Right cardiac atrium (tissue), 1 donor: ENCODE results near the genes C1orf226 and MGST3.

DNA sequence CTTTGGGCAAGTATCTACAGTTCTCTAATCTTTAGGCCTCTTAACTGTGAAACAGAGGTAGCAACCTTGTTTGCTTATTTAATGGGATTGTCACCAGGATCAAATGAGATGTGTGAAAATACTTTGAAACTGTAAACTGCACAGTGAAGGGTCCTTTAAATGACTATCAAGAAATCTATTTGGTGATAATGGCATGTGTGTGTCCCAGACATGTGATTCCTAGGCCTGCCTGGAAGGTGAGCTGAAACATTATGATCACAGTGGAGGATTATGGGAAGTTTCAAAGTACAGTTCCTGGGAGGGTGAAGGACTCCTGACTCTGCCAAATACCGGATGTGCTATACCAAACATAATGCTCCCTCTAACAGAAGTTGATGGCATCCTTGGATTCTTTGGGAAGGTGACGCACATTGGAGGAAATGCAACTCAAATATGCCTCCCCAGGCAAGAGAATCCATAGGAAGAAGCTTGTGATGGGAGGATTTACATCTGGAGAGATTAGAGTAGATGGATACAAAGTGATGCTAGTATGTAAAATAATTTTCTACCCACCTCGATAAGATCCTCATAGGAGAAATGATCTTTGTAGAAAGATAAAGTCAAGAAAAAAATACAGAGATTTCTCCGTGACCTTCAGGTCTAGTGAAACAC, 62.5 kb downstream of the NOS1AP start:
- PRO-cap: no peak

- PRO-cap: no peak
These were observed 146.6 kb downstream of the SPATA46 start for GRCh38 chr1:162229882-162230577.

DNA sequence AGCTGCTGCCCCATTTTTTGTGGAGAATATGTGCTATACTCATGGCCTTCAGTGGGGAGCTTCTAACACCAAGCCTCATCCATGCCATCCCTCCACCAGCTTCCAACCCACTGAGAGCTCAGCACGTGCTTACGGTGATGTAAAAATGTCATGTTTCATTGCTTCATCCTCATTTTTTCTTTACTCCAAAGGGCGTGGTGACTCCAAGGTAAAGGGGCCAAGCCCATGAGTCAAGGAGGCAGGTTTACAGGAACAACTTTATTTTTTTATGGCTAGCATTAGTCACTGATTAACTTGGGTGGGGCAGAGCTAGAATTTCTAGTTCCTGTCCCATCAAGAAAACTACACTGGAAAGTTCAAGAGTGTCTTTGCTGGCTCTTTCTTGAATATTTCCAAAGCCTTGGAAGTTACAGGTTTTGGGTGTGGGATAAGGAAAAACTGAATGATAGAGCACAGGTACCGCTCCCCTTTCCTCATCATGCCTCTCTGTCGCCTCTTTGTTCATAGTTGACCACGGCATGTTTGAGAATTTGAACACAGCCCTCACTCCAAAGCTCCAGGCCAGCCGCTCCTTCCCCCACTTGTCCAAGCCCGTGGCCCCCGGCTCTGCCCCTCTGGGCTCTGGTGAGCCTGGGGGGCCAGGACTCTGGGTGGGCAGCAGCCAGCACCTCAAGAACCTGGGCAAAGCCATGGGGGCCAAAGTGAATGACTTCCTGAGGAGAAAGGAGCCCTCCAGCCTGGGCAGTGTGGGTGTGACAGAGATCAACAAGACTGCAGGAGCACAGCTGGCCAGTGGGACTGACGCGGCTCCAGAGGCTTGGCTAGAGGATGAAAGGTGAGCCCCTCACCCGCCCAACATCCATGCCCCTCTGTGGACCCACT, at the start of gene C1orf226:
Gene C1orf226, plus strand, starts transcription at position 345 of the 882 bp plus-strand sequence.
- PRO-cap: no peak

GRCh38 chr1:162388540-162388977, 7.0 kb downstream of the C1orf226 start:
- PRO-cap: no peak

DNA sequence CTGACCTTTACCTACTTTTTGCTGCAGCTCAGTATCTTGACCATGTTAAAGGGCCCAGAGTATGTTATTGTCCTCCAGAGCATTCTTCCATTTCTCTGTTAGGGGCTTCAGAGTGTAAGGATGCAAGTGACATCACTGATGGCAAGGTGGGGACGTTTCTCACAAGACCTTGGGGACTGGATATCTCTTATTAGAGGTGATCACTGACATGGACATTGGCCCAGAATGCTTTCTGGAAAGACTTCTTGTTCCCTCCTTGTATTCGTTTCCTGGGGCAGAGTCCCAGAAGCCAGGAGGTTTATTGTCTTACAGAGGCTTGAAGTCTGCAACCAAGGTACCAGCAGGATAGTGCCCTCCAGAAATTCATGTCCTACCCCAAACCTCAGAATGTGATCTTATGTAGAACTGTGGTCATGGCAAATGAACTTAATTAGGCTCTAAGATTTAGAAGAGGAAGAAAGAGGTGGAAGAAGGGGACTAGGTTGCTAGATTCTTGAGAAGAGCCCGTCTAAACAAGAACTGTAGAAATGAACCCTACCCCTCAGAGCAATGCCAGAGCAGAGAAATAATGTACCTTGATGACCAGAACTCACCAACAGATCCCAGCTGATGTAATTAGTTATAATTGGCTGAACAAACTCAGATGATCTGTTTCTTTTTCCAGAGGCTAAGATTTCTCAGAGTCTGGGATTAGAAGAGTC, 9.9 kb upstream of the SH2D1B start:
- PRO-cap: no peak

- PRO-cap: no peak
These were observed 29.8 kb upstream of the UHMK1 start for GRCh38 chr1:162467823-162468200.

- PRO-cap: no peak
These were observed 25.9 kb downstream of the UHMK1 start for GRCh38 chr1:162523221-162524291.

DNA sequence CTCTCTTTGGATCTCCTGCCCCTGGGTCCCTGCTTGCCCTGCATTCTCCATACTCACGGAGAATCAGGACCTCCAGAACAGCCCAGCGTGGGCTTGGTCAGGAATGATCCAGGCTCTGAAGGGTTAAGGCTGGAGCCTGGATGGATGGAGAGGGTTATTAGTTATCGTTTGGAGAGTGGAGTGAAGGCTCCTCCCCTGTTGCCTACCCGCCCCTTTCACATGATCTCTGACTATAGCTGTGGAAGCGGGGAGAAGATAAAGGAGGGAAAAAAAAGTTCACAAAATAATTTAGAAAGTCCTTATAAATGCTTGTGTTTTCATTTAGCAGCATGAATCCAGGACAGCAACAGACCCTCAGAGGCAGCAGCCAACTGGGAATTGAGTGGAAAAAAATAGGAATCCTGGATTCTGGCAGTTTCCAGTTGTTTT, 762 bp upstream of the DDR2 start:
- PRO-cap: unidirectional peak, plus-strand start at position 330 of the sequence

GRCh38 chr1:162676553-162677316, 44.5 kb downstream of the DDR2 start:
- PRO-cap: no peak

GRCh38 chr1:164585722-164587022, 27.2 kb downstream of the PBX1 start:
- PRO-cap: no peak

DNA sequence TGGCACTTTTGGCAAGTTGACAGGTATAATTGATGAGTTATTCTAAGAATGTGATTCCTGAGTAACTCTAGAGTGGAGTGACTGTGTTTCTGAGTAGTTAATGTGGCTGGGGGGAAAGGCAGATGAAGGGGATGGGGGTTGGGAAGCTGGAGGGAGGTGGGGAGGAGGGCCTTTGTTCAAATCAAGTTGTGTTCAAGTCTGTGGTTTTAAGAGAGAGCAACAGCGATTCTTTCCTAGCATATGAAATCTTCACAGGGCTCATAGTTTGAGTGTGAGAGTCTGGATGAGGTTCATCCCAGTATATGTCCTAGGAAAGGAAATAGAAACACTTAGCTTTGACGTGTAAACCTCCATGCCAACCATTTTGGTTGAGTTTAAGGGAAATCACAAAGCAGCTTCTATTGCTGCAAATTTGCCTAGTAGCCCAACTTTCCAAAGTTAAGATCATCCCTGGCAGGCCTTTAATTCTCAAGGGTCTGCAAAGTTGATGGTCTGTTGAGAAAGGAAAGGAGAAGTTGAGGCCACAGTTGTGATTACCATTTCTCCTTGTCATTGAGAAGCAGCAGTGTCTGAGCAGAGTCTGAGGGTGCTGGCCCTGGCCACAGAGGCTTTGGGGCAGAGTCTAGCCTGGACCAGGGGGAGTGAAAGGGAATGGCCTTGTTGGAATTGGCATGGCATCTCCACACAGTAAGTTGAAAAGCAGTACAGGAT, 33.1 kb downstream of the PBX1 start:
- PRO-cap: no peak

- PRO-cap: no peak
These were observed 48.0 kb downstream of the PBX1 start for GRCh38 chr1:164606732-164607617.

DNA sequence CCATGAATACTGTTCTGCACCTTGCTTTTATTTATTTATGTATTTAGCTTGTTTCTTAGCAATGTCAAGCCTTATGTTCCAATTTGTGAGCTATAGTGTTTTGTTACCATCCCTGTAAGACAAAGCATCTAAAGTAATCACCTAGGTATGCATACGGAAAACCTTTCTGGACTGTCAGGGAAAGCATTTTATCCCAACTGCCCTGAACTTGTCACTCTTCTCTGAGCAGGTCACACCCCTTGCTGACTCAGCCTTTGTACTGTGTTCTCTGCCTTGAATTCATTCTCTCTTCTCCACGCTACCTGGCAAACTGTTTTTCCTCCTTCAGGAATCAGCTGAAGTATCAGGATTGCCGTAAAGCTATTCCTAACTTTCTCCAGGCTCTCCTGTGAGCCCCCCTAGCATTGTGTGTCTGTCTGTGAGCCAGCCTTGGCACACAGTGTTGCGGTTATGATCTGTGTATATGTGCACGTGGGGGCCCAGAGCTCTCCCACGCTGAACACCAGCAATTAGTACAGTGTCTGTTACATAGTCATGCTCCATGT, 54.2 kb downstream of the PBX1 start:
- PRO-cap: no peak

GRCh38 chr1:164690057-164690604, 131.1 kb downstream of the PBX1 start:
- PRO-cap: no peak

DNA sequence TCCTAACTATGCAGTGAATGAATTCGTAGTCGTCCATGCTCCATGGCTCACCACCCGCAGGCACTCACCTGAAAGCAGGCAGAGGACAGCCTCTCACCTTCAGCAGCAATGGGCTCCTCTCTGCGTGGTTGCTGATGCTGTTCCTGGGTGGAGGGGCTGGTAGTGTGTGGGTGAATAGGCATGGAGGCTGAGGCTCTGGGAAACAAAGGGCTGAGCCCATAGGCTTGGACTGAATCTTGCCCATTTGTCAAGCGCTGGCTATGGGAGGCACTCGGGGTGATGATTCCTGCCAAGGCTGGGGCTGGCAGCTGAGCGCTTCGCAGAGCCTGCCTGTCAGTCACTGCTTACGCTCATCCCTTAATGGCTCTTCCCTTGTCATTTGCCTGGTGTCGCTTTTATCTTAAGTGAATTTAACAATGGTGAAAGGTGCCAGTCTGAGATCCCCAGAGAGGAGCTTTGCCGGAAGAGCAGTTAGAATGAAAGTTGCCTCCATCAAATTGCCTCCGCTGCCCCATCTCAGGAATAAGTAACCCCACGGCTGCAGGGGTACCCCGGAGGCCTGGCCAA, 353.3 kb downstream of the PBX1 start:
- PRO-cap: no peak

DNA sequence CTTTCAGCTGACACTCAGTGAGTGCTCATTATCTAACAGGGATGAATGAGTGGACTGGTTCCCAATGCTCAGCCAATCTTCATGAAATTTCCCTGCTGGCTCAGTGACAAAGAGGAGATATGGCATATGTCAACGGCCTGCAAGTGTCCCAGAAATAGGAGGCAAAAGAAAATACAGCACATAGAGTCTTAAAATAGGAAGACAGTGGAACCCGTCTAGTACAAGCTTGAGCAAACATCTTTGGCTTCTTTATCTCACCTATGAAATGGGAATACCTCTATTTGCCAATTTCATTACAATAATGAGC, 34.9 kb downstream of the RXRG start:
- PRO-cap: no peak

DNA sequence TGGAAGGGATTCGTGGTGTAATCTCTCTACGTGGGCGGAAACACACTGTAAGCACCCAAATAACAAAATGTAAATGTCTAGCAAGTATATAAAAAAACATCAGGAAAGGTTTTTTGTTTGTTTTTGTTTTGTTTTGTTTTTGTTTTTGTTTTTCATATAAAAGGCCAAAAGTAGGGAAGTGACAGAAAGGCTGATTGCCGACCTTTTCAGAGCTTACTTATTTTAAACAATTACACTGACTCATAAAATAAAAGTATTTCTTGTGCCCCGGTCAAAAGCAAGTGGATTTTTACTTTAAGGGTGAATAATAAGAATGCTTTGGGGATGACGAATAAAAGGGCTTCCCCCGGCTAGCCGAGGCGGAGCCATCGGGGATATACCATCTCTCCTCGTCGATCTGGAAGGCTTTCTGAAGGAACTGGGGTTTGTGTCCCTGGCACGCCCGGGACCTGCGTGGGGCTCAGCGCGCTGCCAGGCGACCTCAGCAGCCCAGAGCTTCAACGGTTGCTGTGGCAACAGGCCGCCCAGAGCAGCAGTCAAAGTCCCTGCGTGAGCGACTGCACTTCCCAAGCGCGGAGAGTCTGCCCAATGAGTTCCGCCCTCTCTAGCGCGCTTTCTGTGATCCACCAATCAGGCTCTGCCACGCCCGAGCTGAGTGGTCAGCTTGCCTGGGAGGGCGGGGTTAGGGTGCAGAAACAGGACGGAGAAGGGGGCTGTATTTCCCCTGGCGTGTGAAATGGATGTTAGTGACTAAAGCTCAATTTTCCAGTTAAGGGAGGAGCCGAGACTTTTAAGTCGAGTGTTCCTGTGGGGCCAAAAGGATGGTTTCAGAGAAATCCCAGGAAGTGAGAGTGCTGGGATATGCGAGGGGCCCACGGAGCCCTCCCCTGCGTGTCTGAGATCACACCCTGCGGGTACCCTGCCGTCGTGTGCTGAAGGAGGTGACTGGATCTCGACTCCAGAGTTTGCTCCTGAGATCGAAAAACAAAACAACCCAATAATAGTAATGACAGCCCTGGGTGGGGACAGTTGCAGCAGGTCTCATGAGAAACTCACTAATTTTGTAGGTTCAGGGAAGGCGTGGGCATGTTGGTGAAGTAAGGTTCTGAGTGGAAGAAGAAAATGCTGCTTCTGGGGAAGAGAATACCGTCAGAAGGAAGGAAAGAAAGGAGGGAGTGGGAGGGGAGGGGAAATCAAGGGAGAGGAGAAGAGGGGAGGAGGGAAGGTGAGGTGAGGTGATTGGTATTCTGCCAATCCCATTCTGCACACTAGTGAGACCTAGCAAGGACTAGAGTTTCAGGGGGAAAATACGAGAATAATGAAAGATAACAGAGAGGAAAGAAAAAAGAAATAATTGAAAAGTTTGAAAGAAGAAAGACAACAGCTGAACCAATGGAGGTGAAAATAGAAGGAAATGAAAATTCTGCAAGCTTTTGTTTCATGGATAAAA, 32.8 kb upstream of the MGST3 start:
- PRO-cap: bidirectional peak, plus-strand start at position 703 of the sequence, minus-strand start at position 583 of the sequence

GRCh38 chr1:165630640-165631340, at the start of gene MGST3:
Gene MGST3, plus strand, starts transcription at chr1:165631234.
- PRO-cap: unidirectional peak, minus-strand start at chr1:165630800; bidirectional peak, plus-strand start at chr1:165631209, minus-strand start at chr1:165631118

- PRO-cap: no peak
These were observed 15.0 kb downstream of the MGST3 start for GRCh38 chr1:165645984-165646405.

DNA sequence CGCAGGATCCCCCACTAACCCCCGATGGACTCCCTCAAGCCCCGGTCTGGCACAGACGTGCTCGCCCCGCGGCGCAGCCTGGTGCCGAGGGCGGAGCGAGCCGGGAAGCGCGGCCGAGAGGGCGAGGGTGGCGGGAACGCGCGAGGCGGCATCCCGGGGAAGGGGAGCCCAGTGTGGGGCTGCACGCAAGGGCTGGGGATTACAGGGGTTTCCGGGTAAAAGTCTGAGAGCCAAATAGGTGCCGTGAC, 801 bp downstream of the UCK2 start:
- PRO-cap: bidirectional peak, plus-strand start at position 106 of the sequence, minus-strand start at position 83 of the sequence